LHCN-M2 (cell line): ENCODE data around the genes NPEPPS, TBKBP1, TBX21 and OSBPL7.

DNA sequence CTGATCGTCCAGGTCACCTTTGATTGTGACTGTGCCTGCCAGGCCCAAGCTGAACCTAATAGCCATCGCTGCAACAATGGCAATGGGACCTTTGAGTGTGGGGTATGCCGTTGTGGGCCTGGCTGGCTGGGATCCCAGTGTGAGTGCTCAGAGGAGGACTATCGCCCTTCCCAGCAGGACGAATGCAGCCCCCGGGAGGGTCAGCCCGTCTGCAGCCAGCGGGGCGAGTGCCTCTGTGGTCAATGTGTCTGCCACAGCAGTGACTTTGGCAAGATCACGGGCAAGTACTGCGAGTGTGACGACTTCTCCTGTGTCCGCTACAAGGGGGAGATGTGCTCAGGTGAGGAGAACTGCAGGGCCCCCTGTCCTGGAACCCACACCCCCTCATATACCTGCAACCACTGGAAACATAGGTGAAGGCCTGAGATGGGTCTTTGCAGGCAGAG is 31.5 kb upstream of the EFCAB13 start:
- RAMPAGE, long total RNA, result no peak

DNA sequence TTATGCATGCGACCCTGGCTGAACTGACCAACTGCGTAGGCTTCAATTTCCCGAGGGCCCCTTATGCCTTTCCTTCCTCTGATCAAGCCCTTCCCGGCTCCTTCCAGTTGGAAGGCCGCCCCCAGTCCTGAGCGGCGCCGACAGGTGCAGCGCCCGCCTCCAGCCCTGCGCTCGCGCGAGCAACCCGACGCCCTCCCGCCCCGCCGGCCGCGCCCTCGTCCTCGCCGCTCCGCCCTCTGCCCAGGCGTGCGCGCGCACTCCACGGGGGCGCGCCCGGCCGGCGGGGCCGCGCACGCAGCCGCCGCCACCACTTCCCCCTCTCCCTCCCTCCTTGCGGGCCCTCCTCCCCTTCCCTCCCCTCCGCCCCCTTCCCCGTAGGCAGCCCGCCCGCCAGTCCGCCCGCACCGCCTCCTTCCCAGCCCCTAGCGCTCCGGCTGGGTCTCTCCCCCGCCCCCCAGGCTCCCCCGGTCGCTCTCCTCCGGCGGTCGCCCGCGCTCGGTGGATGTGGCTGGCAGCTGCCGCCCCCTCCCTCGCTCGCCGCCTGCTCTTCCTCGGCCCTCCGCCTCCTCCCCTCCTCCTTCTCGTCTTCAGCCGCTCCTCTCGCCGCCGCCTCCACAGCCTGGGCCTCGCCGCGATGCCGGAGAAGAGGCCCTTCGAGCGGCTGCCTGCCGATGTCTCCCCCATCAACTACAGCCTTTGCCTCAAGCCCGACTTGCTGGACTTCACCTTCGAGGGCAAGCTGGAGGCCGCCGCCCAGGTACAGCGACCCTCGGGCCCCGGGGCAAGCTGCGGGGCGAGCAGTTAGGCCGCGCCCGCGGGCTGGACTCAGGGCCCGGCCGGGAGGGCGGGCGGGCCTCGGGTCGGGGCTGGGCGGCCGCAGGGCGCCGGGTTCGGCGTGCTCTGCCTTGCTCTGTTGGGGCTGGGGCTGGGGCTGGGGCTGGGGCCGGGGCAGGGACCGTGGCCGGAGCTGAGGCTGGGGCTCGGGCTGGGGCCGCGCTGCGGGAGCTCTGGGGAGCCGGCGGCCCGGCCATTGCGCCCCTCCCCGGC is at the start of gene NPEPPS:
TSS of gene NPEPPS (plus strand) at position 310 of the 1,047 bp plus-strand sequence.
- RAMPAGE, long total RNA, result start-site peak on the plus strand centred at position 477 of the sequence, 282 bp wide, 16 reads

- RAMPAGE, long total RNA, result no peak
Observed at GRCh38 chr17:47693359-47694358, at the start of gene TBKBP1. TBKBP1 (plus strand) TSS chr17:47694161.

- RAMPAGE, long total RNA, result no peak
Observed at GRCh38 chr17:47732719-47733822, at the start of gene TBX21. TBX21 (plus strand) TSS chr17:47733236.

DNA sequence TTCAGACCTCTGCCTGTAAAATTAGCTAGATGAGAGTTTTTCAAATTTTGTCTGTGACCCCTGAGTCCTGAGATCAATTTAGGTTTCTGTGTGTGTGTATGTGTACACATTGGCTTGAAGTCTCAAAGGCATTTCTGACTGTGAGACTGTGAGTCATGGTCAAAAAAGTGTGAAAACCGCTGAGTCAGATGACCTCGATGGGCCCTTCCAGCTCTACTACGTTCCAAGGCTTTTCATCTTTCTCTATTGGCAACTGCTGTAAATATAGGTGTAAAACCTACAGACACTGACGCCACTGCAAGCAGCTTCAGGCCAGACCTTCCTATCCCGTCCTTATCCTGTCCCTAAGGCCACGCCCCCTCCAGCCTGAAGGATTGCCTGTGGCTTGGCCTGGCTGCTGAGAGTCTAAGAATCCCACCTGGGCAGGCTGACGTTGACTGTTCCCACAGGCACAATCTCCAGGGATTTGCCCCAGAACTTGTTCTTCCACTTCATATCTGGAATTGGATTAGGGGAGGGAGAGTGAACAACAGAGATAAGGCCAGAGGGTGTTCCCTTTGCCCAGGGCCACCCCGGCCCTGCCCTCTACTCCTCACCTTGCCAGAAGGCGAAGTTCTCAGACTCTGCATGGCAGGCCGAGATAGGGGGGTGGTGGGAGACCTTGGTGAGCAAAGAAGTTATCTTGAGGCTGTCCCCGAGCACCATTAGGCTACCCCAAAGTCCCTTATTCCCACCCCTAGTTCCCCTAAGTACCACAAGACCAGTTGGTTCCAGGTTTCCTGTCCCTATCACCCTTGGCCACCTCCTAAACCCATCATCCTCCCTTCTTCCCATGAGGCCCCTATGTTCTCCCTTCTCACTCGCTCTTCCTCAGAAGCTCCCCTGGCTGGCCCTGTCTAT is 11.2 kb downstream of the OSBPL7 start:
- RAMPAGE, long total RNA, result no peak

GRCh38 chr17:47821471-47822019 is at the start of gene OSBPL7:
OSBPL7 (minus strand) TSS chr17:47821794.
- RAMPAGE, long total RNA, result no peak

DNA sequence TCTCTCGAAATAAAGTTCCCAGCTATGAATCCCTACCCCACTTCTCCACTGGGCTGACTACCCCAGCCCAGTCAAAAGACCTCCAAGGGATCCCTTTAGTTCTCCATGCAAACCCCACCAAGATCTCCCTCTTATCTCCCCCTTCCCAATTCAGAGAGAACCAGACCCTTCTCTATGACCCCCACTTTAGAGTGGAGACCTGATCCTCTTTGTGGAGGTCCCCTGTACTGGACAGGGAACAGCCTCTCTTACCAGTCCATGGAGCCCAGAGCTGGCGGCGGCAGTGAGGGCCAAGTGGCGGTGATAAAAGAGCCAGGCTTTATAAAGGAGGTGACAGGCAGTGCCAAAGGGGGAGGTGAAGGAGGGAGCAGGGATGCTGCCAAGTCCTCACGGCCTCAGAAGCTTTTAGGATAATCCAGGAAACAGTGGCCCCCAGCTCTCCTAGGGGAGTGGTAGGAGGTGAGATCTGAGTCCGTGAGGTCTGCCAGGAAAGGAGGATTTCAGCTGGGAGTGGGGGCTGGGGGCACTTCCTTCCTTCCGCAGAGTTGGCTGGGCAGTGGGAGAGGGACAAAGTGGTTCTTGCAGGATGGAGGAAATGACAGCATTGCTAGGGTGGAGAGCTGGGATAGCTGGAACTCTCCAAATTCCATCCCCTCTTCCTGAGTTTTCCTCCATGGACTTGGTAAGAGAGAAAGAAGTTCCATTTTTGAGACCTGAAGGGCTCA is 4.6 kb upstream of the SP6 start:
- RAMPAGE, long total RNA, result no peak

GRCh38 chr17:47948486-47949066 is 7.2 kb downstream of the PNPO start:
- RAMPAGE, long total RNA, result no peak

DNA sequence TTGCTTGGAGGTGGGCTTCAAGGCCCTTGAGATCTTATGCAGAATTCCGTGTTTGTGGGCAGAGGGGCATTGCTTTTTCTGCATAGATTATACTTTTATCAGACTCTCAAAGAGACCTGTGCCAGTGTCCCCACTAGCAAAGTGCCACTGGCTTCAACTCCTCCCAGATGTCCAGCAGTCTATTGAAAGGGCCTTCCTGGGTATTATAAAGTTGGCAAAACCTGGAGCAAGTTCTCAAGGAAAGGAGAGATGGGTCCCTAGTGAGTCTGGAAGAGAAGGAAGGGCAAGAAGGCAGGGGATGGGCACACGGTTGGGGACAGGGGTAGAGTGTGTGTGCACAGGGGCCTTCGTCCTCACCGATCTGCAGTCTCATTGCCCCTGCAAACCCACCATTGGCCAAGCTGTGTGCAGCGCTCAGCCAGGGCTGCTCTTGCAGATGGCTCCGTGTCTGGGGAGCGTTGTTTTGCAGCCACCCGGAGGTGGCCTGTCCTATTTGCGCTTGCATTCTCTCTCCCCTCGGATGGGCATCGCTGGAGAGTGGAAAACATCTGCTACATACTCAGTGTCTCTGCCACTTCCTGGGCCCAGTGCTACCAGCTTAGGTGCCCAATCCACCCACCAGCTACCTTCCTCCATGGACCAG is 963 bp upstream of the PRR15L start:
- RAMPAGE, long total RNA, result no peak

DNA sequence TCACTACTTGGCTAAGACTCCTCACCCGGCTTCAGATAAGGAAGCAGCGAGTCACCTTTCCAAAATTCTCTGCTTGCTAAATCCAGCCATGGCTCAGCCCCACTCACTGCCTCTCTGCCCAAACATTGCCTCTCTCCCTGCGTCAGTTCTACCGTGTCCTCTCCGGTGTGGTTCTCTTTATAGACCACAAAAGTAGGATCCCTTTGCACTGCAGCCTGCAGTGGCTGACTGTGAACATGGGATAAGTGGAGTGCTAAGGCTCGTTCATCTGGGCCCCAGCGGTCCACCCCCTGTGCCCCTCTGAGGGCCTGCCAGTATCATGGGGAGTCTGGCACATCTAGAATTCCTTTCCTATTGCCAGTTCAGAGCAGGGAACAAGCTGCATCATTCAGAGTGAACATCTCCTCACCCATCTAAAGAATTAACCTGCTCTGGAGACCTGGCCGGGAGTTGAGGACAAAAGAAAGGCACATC is 13.1 kb downstream of the CDK5RAP3 start:
- RAMPAGE, long total RNA, result no peak

GRCh38 chr17:48539166-48539681 is 5.7 kb downstream of the HOXB2 start:
- RAMPAGE, long total RNA, result no peak

DNA sequence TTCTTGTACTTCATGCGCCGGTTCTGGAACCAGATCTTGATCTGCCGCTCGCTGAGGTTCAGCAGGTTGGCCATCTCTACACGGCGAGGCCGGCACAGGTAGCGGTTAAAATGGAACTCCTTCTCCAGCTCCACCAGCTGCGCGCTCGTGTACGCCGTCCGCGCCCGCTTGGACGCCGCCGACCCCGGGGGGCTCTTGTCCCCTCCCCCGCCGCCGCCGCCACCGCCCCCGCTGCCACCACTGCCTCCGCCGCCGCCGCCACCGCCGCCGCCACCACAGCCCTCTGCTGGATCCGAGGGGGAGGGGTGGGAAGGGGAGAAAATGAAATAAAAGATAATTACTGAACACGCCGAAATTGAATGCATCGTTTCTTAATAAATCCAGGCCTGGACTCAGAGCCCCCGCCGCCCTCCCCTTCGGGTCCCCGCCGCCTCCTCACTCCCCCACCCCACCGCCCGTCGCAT is 6.0 kb upstream of the HOXB2 start:
- RAMPAGE, long total RNA, result no peak

DNA sequence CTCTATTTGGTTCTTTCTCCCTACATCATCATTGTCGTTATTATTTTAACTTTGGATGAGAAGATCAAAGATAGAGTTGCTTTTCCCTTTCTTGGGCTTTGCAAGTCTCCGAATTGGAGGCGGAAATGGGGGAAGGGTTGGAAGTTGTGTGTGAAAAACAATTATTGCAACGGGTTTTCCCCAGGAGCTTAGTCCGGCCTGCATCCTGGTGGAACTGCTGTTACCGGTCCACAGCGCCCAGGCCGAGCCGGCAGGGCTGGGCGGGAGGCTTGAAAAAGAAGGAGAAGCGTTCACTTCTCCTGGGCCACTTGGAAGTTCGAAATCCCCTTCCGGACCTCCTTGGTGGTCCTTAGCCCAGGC is 639 bp upstream of the HOXB5 start:
- RAMPAGE, long total RNA, result no peak

DNA sequence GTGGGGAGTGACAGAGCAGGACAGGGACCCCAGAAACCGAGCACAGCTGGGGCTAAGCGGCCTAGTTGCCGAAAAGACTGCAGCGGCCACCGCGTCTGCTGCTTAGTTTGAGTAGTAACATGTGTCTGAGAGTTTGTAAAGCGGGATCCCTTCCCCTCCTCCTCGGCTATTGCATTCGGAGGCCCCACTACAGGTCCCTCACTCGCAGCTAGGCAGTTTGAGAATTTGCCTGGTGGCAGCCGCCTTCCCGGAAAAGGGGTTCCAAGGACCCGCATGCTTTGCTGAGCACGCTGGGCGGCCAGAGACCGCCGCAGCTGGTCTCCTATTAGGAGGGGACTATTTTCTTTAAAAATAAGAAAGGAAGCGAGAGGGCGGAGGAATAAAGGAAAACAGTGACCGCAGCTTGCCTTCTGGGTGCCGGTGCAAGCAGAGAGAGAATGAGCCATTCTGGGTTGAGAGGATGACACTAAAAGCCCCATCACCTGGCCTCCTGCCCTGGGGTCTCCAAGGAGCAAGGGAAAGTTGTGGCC is 1.1 kb upstream of the HOXB5 start:
- RAMPAGE, long total RNA, result no peak

- RAMPAGE, long total RNA, result no peak
Observed at GRCh38 chr17:48596996-48597585, 3.5 kb upstream of the HOXB5 start.

- RAMPAGE, long total RNA, result no peak
Observed at GRCh38 chr17:48615653-48616095, 582 bp upstream of the HOXB8 start.

DNA sequence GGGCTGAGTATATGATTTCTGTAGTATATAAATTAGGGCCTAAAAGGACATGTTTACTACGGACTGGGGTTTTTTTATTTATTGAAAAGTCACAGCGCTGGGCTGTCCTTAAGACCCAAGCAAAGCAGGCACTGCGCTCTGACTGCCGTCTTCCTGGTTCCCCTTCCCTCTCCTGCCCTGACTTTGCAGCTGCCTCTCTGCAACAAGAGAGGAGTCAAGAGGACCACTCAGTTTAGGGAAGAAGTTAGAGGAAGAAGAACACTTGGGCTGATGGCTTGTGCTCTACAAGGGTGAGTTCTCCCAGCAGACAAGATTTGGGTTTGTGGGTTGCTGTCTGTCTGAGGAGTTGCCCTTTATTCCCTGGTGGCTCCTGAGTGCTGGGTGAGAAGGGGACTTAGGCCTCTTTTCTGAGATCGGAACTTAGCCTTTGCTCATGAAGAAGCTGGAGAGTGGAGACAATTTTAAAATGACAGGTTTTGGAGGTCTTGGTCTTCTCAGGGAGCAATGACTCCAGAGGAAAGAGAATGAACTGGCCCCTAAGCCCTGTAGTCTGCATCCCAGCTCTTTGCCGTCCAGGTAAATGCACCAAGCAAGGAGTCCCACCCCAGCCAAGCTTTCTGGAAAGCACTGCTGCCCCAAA is 2.5 kb upstream of the HOXB9 start:
- RAMPAGE, long total RNA, result no peak

DNA sequence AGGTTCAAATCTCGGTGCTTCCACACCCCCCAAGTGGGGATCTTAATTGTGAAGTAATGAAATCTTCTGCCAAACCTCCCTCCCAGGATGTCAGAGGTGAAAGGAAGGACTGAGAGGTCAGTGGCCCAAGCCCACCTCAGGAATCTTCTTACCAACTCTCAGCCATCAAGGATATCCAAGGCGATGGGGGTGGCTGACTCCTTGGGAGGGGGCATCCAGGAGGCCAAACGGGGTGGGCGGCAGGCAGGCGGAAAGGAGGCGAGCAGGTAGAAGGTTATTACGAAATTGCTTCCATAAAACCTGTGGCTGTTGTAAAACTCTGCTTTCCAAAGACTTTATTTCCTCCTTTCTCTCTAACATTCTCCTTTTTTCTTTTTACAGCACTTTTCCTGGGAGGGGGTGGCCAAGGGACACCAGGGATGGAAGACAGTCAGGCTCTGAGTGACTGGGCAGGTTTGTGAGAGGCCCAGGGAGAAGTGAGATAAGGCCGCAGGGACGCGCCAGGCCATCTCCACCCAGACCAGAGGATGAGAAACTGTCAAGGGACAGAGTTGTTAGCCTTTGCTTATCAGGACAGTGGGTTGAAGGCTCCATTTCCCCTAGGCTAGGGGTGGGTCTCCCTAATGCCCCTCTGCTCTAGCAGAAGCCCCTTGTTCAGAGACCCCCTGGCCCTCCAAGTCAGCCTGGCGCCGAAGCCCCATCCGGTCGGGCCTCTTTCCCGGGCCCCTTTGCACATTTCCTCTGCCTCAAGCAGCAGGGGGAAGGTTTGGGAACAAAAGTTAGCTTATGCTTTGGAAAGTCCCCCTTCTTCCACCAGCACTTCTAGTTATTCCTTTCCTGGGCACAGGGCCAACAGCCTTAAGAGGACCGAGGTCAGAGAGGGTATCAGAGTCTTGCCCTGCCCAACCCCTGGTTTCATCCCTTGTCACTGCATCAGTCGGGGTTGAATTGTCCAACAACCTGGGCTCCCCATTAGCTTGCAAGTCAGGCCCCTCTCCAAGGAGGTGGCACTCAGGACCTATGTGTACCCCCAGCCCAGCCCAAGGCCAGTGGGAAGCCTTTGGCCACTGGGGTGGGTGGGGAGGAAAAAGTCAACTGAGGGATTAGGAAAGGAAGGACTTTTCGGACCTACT is 5.0 kb upstream of the HOXB9 start:
- RAMPAGE, long total RNA, result no peak

GRCh38 chr17:48760371-48760876 is 31.9 kb upstream of the HOXB13 start:
- RAMPAGE, long total RNA, result no peak

GRCh38 chr17:48832588-48833058 is 1.8 kb downstream of the CALCOCO2 start:
- RAMPAGE, long total RNA, result no peak